Tongue (tissue), 2 donors: ENCODE data around the genes PSEN1, ACOT4 and DNAL1.

DNA sequence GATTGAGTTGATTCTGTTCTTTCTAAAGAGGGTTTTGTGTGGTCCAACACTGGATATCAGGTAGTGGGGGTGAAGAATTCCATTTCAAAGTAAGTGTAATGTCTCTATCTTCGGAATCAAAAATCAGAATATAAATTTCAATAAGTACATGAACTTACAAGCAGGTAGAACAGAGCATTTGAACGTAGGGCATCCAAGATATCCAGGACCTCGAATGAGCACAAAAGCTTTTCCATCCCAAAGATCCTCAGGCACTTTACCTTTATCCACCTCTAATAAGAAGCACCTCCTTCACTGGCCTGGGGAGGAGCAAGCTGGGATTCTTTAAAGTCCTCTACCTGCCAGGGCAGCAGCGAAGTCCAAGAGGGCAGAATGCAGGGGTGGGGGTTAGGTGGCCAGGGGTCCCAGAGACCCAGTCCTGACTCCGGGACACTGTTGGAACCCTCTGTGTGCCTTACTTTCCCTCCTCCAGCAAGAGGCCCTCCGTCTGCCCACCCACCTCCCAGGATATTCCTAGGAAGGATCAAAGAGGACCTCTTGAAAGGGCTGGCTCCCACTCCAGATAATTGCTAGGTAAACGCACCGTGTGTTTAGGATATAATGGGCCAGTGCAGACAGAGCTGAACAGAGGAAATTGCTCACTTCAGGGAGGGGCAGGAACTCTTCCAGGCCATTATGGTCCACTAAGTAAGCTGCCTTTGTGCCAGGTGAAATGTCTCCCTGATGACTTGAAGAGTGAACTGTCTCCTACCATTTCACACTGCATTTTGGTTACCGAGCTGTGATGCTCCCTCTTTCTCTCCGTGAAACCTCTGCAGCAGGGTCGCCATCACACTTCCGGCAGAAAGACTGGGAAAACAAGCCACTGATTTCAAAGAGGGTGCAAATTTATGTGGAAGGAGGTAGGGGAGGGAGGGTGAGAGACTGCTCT is 68.1 kb downstream of the TTC9 start:
- RAMPAGE, long total RNA = no peak

GRCh38 chr14:70837965-70838549 is 28.7 kb upstream of the MAP3K9 start:
- RAMPAGE, long total RNA = no peak

DNA sequence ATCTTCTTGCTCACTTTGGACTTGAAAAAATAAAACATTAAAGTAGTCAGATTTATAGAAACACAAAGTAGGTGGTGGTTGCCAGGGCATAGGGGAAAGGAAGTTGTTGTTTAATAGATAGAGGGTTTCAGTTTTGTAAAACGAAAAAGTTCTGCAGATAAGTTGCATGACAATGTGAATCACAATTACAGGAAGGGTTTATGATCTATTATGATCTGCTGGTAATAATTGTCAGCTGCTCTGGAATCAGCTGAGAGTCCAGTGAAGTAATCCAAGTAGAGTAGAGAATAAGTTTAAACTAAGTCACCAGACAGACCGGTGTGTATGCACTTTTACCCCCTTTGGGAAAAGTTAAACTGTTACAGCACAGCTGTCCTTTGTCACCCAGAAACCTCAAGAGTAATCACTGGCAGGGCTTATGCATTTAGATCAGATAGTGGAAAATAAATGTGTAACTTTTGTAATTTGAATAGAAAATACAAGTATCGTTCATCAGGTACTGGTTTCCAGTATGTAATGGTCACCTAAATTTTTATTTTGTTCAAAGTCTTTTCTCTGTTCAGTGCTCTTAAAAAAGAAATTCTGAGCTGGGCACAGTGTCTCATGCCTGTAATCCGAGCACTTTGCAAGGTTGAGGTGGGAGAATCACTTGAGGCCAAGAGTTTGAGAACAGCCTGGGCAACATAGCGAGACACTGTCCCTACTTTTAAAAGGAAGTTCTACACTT is 27.6 kb downstream of the PCNX1 start:
- RAMPAGE, long total RNA = no peak

GRCh38 chr14:70988245-70988831 is 81.1 kb downstream of the PCNX1 start:
- RAMPAGE, long total RNA = no peak

DNA sequence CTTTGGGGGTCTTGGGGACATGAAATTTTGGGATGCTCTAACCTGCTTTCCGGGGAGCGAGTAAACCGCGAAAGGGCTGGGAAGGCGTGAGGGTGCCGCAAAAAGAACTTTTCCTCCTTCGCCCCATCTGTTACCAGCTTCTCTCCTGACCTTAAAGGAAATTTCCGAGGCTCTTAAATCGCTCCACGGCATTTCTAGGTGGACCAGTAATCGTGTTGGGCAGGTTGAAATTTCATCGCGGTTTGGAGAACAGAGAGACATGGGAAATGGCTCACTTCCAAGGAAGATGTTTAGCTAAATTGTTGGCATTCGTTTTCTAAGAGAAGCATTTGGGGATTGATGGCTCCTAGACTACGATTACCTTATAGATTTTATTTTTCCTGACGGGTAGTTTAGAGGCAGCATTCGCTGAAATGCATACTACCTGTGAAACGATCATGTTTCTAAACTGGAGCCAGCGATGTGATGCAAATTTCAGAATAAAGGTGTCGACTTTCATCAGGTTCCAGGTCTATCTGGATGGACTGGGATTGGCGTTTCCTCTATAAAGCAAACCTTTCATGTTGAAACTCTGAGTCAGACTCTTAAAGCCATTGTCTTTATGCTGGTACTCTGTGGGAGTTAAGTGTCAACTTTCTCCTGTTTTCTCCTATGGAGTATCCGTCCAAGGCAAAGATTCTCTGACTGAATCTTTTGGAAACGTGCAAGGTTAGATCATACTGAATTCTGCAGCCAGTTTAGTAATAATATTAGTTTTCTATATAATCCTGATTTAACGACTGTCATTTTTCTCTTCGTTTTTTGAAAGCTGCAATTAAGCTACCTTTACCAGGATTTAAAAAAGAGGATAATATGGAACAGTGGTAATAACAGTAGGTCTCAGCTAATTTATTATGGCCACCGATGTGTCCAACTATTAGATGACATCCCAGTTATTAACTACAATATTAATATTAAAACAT is 1.6 kb downstream of the SIPA1L1 start:
- RAMPAGE, long total RNA = no peak

- RAMPAGE, long total RNA = no peak
These were observed 4.5 kb downstream of the SIPA1L1 start for GRCh38 chr14:71324442-71325446.

GRCh38 chr14:71359809-71360283 is 39.6 kb downstream of the SIPA1L1 start:
- RAMPAGE, long total RNA = no peak

- RAMPAGE, long total RNA = no peak
These were observed 276.4 kb downstream of the DPF3 start for GRCh38 chr14:72617146-72618263.

DNA sequence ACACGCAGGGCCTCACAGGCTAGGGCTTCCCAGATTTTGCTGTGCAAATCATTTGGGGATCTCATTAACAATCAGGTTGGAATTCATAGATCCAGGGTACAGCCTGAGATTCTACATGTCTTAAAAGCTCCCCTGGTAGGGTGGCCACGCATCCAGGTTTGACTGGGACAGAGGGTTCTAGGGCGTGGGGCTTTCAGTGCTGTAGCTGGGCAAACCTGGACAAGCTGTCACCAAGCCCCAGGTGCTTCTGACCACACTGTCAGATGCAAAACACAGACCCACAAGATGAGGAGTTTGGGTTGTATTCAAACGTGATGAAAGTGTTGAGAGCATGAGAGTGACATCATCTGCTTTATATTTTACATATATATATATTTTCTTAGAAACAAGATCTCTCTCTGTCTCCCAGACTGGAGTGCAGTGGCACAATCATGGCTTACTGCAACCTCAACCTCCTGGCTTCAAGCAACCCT is 210.2 kb downstream of the DPF3 start:
- RAMPAGE, long total RNA = no peak

DNA sequence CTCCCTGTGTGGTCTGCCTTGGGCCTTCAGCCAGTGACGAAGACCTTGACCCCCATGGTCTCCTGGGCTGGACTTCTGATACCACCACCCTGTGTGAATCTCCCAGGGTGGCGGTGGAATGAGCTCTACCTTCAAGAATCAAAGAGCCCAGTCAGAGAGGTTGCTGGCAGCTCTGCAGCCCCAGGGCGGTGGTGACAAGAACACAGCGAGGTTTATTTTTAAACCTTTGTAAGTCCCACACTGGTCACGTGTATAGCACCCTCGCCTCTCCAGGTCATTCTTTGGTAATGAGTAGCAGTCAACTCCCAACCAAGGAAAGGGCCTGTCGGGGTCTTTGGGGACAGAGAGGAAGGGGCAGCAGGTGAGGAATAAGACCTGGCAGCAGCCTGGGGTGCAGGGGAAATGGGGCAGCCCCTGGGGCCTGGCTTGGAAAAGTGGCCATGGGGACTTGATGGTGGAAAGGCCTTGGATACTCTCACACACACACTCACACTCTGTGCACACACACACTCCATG is 178.7 kb downstream of the DPF3 start:
- RAMPAGE, long total RNA = no peak

- RAMPAGE, long total RNA = no peak
These were observed 167.3 kb downstream of the DPF3 start for GRCh38 chr14:72726425-72727226.

- RAMPAGE, long total RNA = no peak
These were observed 65.2 kb downstream of the DPF3 start for GRCh38 chr14:72828570-72829236.

- RAMPAGE, long total RNA = no peak
These were observed 43.6 kb downstream of the DPF3 start for GRCh38 chr14:72850277-72850710.

DNA sequence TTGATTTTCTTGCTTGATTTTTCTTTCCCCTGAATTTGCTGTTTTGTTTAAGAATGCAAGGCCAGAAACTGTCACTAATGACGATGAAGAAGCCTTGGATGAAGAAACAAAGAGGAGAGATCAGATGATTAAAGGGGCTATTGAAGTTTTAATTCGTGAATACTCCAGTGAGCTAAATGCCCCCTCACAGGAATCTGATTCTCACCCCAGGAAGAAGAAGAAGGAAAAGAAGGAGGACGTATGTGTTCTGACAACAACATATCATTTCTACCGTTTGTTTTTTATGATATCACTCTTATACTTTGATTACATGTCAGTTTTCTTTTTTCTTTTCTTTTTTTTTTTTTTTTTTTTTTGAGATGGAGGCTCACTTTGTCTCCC is 38.5 kb downstream of the RBM25 start:
- RAMPAGE, long total RNA = no peak

DNA sequence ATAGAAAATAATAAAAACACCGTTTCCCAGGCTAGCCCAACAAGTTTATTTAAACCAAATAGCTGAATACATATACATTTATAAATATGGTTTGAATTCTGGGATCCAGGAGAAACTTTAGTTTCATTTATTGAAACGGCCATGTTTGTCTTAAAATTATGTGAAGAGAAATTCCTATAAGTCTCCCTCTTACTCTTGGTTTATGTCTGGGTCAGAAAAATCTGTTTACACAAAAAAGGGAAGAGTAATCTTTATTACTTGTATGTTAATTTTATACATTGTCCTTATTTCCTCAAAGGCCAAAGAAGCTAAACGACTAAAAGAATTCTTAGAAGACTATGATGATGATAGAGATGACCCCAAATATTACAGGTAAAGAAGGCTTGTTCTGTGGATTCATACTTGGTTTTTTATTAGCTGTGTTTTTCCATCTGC is 28.8 kb upstream of the PSEN1 start:
- RAMPAGE, long total RNA = no peak

- RAMPAGE, long total RNA = no peak
These were observed 20.4 kb upstream of the PSEN1 start for GRCh38 chr14:73115803-73116404.

- RAMPAGE, long total RNA = no peak
These were observed at the start of gene PSEN1 for GRCh38 chr14:73136057-73136607. TSS of gene PSEN1 (plus strand) at chr14:73136507.

DNA sequence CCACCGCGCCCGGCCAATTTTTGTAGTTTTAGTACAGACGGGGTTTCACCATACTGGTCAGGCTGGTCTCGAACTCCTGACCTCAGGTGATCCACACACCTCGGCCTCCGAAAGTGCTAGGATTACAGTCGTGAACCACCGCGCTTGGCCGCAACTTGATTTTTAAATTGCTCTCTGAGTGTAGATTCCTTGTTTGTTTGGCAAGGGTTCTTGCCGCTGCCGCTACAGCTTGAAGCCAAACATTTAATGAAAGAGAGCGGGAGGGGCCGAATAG is 191 bp upstream of the RIOX1 start:
- RAMPAGE, long total RNA = no peak

DNA sequence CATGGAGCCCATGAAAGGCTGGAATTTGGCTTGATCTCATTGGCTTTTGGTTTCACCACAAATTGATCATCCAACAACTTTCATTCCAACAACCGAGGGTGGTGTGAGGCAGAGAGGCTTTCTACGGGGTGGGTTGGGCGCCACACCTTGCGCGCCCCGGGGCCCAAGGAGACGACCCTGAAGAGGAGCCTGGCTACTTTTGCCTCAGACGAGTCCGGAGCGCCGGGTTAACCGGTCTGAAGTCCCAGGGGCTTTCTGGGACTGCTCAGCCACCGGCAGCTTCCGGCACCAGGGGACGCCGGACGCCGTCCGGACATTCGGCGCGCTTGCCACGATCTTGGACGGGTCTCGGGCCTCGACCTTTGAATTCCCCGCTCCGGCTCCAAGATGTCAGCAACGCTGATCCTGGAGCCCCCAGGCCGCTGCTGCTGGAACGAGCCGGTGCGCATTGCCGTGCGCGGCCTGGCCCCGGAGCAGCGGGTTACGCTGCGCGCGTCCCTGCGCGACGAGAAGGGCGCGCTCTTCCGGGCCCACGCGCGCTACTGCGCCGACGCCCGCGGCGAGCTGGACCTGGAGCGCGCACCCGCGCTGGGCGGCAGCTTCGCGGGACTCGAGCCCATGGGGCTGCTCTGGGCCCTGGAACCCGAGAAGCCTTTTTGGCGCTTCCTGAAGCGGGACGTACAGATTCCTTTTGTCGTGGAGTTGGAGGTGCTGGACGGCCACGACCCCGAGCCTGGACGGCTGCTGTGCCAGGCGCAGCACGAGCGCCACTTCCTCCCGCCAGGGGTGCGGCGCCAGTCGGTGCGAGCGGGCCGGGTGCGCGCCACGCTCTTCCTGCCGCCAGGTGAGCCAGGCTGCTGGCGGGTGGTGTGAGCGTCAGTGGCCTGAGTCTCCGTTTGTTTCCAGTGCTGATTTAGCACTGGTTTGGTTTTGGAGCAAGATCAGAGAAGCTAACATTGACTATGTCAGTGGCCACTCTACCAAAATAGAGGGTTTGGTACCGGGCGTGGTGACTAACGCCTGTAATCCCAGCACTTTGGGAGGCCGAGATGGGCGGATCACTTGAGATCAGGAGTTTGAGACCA is at the start of gene ACOT4:
ACOT4 (plus strand) TSS at position 301 of the 1,085 bp plus-strand sequence.
- RAMPAGE, long total RNA = no peak

GRCh38 chr14:73644410-73645521 is at the start of gene DNAL1:
TSS of gene DNAL1 (plus strand) at chr14:73644986.
- RAMPAGE, long total RNA = no peak